Right atrium auricular region (tissue), 2 donors: Measurements from ENCODE around the gene MARCHF6.

- PRO-cap = bidirectional peak, plus-strand start at chr5:10353695, minus-strand start at chr5:10353602; unidirectional peak, minus-strand start at chr5:10354463
- RAMPAGE, long total RNA, 2 experiments = start-site peak on the plus strand in 2 of 2 experiments, at chr5:10353881-10353896 at its widest, 317 reads per replicate; start-site peak on the minus strand in 1 of 2 experiments, at chr5:10353566-10353602 at its widest, 14 reads per replicate
Observed at GRCh38 chr5:10353530-10354583, at the start of gene MARCHF6. Gene MARCHF6 (plus strand): TSS chr5:10353695.

GRCh38 chr5:10439070-10440148 lies 2.3 kb upstream of the ROPN1L start:
- PRO-cap = no peak
- RAMPAGE, long total RNA, 2 experiments = no peak in any of the 2 experiments

DNA sequence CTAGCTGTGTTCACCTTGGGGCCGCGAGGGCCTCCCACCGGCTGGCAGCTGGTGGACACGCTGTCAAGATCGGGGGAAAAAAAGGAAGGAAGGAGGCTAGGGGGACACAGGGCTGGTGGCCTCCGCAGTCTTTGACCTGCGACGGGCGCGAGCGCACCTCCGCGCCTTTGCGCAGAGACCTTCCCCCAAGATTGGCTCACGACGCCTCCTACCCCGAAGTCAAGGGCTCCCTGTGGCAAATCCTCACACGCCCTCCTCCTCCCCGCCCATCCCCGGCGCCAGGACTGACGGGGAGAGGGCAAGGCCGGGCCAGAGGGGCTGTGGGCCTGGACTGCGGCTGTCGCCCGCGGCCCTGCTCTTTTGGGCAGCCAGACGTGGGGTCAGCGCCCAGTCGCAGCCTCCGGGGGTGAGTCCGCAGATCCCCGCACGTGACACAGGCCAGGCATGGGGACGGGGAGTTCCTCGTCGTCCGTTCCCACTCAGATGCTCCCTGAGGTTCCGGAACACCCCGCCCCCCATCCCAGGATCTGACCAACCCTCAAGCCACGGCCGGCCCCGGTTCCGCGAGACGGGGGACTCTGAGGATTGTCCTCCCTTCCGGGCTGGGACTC lies 721 bp upstream of the ANKRD33B start:
- PRO-cap = unidirectional peak, plus-strand start at position 312 of the sequence; bidirectional peak, plus-strand start at position 482 of the sequence, minus-strand start at position 382 of the sequence
- RAMPAGE, long total RNA, 2 experiments = no peak in any of the 2 experiments

- PRO-cap = no peak
- RAMPAGE, long total RNA, 2 experiments = no peak in any of the 2 experiments
Observed at GRCh38 chr5:10590492-10591244, 26.8 kb downstream of the ANKRD33B start.

- PRO-cap = no peak
- RAMPAGE, long total RNA, 2 experiments = no peak in any of the 2 experiments
Observed at GRCh38 chr5:10704907-10705412, 56.1 kb downstream of the DAP start.

DNA sequence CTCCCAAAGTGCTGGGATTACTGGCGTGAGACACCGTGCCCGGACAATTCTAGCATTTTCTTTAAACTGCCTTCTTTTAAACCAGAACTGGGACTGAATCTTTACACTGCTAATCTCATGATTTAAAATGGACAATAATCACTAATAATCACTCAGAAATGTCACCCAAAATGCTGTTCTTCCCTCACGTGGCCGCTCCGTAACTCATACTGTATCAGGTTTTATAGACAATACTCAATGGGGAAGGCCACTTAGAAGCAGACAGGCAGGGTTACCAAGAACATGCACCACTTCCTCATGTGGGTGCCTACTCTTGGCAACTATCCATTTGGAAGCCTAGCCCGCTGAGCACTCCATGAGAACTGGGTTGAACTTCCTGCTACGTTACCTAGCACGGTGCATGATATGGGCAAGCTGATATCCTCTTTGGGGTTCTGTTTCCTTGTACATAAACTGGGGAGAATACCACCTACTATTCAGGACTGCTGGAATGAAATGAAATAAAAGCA lies 14.4 kb downstream of the DAP start:
- PRO-cap = no peak
- RAMPAGE, long total RNA, 2 experiments = no peak in any of the 2 experiments

GRCh38 chr5:11013605-11014093 lies 252.6 kb upstream of the DAP start:
- PRO-cap = no peak
- RAMPAGE, long total RNA, 2 experiments = no peak in any of the 2 experiments

DNA sequence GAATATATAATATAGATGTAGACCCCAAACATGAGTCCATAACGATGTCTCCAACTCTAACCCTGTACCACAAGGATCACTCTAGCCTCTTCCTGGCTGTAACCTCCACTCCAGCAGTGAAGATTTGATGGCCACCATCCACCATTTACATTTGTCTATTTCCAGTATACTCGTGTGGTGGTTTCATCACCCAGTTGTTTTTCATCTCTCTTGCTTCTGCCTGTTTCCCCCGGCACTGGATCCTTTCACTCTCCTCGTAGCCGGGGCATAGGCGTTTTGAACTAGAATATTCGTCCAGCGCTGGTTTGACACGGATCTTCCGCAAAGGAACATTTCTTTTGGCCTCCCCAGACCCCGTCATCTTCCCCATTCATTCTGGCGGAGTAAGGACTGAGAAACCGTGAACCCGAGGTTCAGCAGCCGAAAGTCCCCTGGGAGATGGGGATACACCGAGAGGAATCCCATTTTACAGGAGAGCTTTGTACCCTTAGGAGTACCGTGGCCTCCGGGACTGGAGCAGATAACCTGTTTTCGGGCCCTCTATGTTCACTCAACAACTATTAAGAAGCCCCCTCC lies 760 bp upstream of the TRIO start:
- PRO-cap = no peak
- RAMPAGE, long total RNA, 2 experiments = no peak in any of the 2 experiments

DNA sequence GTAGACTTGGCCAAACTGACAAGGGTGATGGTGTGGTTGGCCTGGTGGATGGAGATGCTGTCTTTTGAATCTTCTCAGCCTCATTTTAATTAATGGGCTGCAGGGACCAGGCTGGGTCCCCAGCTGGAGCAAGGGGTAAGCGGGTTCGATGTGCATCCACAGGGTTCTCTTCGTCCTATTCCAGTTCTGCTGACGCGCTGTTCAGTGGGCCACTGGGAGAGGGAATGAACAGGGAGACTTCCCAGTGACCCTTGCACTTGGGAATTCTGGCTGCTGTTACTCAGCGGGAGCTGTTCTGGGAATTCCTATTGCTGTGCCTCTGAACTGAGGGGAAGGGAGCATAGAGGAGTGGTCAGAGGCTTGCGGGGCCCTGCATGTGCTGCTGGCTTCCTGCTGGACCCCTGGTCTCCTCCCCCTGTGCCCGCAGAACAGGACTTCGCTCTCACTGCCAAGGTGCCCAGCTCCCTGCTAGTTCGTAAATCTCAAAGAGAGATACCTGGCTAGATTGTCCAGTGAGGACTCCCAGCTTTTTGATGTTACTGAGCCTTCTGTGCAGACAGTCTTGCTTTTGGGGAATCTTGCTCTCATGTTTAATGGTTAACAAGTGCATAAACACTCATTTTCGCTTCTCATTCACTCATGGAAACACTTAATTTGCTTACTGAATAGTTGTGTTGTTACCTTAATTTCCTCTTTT lies 5.8 kb downstream of the TRIO start:
- PRO-cap = no peak
- RAMPAGE, long total RNA, 2 experiments = no peak in any of the 2 experiments

GRCh38 chr5:14187407-14188495 lies 44.6 kb downstream of the TRIO start:
- PRO-cap = no peak
- RAMPAGE, long total RNA, 2 experiments = no peak in any of the 2 experiments

DNA sequence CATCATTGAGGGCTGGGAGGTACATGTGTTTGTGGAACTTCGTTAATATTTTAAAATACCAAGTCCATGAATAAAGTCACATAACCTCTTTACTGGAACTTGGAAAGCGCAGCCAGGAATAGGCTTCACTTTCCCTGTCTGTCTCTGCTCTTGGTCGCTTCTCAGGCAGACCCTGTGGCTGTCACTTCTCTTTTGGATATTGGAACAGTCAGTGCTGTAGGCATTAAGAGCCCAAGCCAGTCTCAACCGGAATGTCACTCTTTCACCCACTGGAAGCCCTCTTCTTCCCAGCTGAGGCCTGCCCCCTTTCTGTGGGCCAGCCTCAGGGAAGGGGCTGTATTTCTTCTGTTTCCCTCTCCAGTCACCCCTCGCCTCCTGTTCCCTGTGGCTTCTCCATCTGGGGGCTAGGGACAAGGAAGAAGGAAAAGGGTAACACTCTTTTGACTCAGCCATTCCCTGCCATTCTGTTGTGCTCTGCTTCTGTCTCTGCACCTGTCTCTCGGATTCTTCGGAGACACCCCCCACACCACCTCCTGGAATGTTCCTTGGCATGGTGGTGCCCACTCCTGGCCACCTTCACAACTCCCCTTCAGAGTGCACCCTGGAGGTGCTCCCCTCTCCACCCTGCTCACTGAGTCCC lies 103.3 kb downstream of the TRIO start:
- PRO-cap = no peak
- RAMPAGE, long total RNA, 2 experiments = no peak in any of the 2 experiments

DNA sequence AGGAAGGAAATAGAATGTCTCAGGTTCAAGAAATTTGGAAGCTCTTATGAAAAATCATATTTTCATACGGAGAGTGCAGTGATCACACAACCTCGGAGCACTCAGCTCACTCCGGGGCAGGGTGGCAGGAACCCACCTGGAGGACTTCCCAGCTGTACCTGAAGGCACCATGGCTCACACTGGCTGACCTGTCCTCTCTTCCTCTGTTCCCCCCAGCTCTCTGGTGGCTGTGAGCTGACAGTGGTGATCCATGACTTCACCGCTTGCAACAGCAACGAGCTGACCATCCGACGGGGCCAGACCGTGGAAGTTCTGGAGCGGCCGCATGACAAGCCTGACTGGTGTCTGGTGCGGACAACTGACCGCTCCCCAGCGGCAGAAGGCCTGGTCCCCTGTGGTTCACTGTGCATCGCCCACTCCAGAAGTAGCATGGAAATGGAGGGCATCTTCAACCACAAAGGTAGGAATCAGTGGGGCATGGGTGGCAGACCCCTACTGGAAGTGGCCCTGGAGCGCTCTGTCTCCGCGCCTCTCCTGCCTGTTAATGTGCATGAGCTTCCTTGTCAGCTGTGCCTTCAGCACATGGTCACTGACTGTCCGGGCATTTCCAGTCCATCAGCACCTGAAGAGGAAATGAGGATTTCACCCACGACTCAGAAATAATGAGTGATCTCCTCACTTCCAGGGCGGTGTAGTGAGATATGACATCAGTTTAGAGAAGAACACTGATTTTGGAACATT lies 161.9 kb upstream of the OTULINL start:
- PRO-cap = no peak
- RAMPAGE, long total RNA, 2 experiments = no peak in any of the 2 experiments

DNA sequence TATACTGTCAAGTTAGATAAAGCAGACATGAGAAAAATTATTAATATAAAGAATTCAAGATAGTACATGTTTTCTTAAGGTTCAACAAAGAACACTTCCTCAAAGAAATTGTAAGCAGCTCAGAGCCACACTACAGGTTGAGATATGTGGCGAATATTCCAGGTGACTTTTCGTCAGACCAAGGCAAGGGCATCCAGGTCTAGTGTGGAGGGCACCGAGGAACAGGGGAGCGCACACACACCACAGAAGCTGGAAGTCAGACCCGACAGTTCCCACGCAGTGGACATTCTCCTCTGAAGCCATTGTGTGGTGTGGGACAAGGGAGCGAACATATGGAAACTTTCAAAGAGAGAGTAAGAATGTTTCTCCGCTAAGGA lies 141.5 kb upstream of the OTULINL start:
- PRO-cap = no peak
- RAMPAGE, long total RNA, 2 experiments = no peak in any of the 2 experiments

DNA sequence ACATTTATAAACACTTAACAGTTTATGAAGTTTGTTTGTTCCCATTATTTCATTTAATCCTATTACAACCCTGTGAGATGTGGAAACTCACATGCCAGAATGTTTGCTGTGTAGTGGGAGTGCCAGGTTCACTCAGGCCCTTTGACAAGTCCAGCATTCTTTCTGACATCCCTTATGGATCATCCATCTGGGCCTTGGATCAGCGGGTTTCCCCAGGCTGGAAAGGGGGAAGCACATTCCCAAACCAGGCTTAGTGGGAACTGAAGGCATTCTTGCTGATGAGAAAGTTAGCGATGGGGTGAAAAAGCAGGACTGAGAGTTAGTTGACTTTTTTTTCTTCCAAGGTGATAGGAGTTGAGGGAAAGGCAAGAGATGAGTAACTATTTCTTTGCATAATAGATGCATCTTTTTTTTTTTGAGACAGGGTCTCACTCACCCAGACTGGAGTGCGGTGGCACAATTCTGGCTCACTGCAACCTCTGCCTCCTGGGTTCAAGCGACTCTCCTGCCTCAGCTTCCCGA lies 128.0 kb upstream of the OTULINL start:
- PRO-cap = no peak
- RAMPAGE, long total RNA, 2 experiments = no peak in any of the 2 experiments

- PRO-cap = no peak
- RAMPAGE, long total RNA, 2 experiments = no peak in any of the 2 experiments
Observed at GRCh38 chr5:14469480-14469951, 112.1 kb upstream of the OTULINL start.

DNA sequence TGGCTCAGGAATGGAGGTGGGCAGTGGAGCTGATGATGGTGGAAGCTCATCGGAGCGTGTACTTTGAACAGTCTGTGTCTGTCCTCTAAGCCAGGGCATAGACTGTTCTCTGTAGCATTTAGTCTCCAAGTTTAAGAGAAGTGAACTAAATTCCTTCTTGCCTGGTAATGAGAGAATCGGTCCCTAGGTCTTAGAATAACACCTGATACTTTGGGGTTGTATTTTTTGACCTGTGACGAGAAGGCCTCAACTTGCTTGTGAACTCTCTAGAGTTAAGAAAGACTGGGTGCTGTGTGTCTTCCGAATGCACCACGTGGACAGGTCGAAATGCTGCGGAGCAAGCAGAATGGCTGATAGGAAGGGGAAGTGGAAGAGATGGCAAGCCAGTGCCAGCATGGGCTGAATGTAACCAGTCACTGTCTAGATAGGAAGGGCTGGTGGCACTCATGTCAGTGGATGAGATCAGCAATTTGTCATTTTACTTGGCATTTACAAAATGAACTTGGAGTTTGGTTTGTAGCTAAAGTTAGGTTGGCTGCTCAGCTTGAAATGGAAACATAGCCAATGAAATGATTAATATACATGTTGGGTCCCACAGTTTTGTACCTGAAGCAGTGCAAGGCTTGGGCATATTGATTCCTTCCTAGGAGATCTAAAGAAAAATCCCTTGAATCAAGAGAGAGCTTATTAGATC lies 5.5 kb downstream of the OTULINL start:
- PRO-cap = no peak
- RAMPAGE, long total RNA, 2 experiments = no peak in any of the 2 experiments

DNA sequence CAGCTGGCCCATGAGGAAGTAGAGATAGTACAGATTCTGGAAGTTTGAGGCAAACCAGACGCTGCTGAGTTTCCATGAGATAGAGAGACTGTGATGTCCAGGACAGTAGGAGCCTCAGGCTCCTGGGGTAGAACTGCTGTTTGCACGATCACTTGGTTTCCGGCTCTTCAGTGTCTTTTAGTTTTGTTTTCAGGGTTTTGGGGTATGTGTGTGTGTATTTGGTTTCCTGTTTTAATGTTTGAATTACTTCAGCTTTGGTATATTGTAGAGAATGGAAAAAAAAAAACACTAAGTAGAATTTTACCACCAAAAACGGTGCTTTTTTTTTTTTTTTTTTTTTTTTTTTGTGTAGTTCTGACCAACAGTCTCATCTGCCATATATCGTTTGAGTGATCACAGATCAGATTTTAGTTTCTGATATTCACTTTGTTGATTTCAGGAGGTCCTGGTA lies 13.8 kb downstream of the OTULINL start:
- PRO-cap = no peak
- RAMPAGE, long total RNA, 2 experiments = no peak in any of the 2 experiments

GRCh38 chr5:14610881-14611486 lies 29.4 kb downstream of the OTULINL start:
- PRO-cap = no peak
- RAMPAGE, long total RNA, 2 experiments = no peak in any of the 2 experiments

DNA sequence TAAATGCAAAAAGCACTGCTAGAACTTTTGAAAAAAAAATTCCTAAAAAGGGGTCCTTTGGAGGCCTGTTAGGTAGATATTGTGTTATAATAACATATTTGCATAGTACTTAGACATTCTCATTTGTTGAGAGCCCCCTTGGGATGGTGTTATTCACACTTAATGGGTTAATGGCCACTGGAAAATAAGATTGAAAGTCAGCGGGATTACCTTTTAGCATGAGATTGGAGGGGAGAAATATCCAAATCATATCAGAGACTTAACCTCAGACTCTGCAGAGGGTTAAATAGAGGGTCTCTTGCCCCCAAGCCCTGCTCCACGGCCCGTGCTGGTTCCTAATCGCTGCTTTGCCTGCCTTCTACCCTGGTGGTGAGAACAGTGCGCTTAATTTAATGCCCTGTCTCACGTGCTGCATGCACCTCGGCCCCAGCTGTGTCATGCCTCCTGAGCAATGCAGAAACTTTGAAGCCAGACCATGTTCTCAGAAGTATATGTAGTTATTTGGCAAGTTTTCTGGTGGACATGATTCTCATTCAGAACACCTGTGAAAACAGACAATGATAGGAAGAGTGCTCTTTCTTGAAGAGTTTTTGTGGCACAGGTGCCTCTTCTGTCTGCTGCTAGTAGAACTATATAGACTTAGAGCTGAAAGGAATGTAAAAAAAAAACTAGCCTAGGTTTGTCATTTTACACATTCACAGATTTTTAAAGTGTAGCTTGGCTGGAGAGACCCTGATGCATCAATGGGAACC lies 1.4 kb downstream of the OTULIN start:
- PRO-cap = unidirectional peak, minus-strand start at position 365 of the sequence
- RAMPAGE, long total RNA, 2 experiments = no peak in any of the 2 experiments

GRCh38 chr5:14668235-14668857 lies 3.8 kb downstream of the OTULIN start:
- PRO-cap = no peak
- RAMPAGE, long total RNA, 2 experiments = no peak in any of the 2 experiments